HepG2 (cell line): ENCODE data around the genes P3H3, SPSB2, RBP5, SLC2A3 and C3AR1.

- RRBS, 2 experiments = no CpG with 5 or more reads among the region's 8 CpGs
CAGE:
- cytosol, long polyA minus RNA = no peak
- cytosol, long polyA plus RNA = no peak
- long polyA plus RNA = no peak
- nucleus, long polyA minus RNA = no peak
- nucleus, long polyA plus RNA = no peak
Observed at GRCh38 chr12:6827371-6827928, 757 bp upstream of the P3H3 start.

DNA sequence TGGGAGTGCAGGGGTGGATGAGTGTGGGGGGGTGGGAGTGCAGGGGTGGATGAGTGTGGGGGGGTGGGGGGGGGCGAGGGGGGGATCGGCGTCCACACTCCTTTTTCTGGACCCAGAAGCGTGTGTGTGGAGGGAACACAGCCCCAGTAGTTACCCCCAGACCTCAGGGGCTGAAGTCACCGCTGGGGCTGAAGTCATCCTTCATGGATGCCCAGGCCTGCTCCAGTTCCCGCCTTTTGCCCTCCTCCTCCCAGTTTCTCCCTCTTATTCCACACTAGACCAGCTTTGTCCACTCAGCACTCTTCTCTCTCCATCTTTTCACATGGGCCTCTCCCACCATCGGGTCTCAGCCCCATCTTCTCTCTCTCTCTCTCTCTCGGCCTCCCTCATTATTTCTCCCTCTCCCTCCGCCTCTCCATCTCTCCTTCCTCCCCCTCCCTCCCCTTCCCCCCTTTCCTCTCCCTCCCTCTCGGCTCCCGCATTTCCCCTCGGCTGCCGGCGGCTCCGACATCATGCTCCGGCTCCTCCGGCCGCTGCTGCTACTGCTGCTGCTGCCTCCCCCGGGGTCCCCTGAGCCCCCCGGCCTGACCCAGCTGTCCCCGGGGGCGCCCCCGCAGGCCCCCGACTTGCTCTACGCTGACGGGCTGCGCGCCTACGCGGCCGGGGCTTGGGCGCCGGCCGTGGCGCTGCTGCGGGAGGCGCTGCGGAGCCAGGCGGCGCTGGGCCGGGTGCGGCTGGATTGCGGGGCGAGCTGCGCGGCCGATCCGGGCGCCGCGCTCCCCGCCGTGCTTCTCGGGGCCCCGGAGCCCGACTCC, at the start of gene P3H3:
Gene P3H3 (plus strand): TSS at position 479 of the 815 bp plus-strand sequence.
- RRBS, 2 experiments = 1 to 2% methylated on average over 34 of the region's 56 CpGs
CAGE:
- cytosol, long polyA minus RNA = no peak
- cytosol, long polyA plus RNA = start-site peak on the plus strand centred at position 398 of the sequence, 232 bp wide, 43 and 59 reads in 2 replicates
- long polyA plus RNA = start-site peak on the plus strand centred at position 482 of the sequence, 60 bp wide, 184 and 164 reads in 2 replicates
- nucleus, long polyA minus RNA = no peak
- nucleus, long polyA plus RNA = no peak

DNA sequence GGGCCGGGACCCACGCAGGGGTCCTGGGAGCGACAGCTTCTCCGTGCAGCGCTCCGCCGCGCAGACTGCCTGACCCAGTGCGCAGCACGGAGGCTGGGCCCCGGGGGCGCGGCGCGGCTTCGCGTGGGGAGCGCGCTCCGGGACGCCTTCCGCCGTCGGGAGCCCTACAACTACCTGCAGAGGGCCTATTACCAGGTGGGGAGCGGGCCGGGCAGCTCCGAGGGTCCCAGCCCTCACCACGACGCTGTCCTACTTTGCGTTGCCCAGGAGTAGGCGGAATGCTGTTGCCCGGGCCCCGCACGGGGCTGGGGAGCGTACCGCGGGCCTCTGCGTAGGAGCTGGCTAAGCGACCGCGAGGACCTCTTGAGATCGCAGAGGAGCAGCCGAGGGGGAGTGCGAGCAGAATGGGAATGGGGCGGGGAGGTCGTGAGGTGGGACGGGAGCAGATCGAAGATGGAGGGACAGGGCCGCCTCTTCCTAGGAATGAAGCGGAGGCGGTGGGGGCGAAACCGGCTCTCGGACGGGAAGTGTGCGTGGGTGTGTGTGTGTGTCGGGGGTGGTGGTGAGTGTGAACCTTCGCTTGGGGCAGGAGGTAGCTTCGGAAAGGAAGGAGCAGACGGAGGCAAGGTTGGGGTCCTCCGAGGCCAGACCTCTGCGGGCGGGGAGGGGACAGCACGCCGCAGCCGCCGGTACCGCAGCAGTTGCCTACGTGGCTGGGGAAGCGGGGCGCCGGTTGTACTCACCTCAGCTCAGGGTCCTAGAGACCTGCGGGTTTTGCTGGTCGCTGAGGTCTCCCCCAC, 737 bp downstream of the P3H3 start:
- RRBS, 2 experiments = 1% methylated on average over 20 to 25 of the region's 74 CpGs
CAGE:
- cytosol, long polyA minus RNA = no peak
- cytosol, long polyA plus RNA = no peak
- long polyA plus RNA = no peak
- nucleus, long polyA minus RNA = no peak
- nucleus, long polyA plus RNA = no peak

GRCh38 chr12:6865937-6866468, 1.3 kb upstream of the TPI1 start:
- RRBS, 2 experiments = no CpG with 5 or more reads among the region's 15 CpGs
CAGE:
- cytosol, long polyA minus RNA = no peak
- cytosol, long polyA plus RNA = no peak
- long polyA plus RNA = no peak
- nucleus, long polyA minus RNA = no peak
- nucleus, long polyA plus RNA = no peak

DNA sequence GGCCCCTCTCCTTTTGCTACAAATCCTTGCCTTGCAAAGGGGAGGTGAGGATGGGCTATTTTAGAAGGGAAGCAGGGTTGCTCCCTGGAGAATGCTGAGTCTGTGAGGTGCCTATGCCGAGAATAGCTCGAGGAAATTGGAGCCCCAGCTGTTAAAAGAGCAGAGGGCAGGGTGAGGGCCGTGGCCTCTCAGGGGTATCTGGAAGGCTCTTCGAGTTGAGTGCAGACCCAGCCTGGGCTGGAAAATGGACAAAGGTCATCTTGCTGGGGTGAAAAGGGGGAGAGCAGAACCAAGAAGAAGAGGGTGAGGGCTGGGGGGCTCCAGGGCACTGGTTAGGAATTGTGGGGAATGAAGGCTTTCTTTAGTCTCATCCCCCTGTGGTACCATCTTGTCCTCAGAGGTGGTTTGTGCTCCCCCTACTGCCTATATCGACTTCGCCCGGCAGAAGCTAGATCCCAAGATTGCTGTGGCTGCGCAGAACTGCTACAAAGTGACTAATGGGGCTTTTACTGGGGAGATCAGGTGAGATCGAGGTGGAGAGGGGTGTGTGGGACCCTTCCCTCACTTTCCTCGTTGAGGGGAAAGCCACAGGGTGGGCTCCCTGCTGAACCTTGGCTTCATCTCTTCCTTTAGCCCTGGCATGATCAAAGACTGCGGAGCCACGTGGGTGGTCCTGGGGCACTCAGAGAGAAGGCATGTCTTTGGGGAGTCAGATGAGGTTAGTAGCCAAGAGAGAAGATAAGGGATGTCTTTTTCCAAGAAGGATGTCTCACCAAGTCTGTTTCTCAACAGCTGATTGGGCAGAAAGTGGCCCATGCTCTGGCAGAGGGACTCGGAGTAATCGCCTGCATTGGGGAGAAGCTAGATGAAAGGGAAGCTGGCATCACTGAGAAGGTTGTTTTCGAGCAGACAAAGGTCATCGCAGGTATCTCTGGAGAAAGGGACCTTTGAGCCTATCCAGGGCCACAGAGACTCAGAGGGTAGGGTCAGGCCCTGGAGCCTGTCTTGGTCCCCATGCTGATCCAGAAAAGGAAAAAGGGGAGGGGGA, 1.5 kb downstream of the TPI1 start:
- RRBS, 2 experiments = no CpG with 5 or more reads among the region's 16 CpGs
CAGE:
- cytosol, long polyA minus RNA = no peak
- cytosol, long polyA plus RNA = no peak
- long polyA plus RNA = no peak
- nucleus, long polyA minus RNA = no peak
- nucleus, long polyA plus RNA = no peak

GRCh38 chr12:6873019-6874283, at the start of gene SPSB2:
TSS of gene SPSB2 (minus strand) at chr12:6873303.
- RRBS, 2 experiments = 1 to 2% methylated on average over 27 to 30 of the region's 75 CpGs
CAGE:
- cytosol, long polyA minus RNA = start-site peak on the plus strand at chr12:6873622-6873700, 98 reads
- cytosol, long polyA plus RNA = no peak
- long polyA plus RNA = no peak
- nucleus, long polyA minus RNA = no peak
- nucleus, long polyA plus RNA = start-site peak on the minus strand at chr12:6873283-6873360, 16 and 20 reads in 2 replicates

DNA sequence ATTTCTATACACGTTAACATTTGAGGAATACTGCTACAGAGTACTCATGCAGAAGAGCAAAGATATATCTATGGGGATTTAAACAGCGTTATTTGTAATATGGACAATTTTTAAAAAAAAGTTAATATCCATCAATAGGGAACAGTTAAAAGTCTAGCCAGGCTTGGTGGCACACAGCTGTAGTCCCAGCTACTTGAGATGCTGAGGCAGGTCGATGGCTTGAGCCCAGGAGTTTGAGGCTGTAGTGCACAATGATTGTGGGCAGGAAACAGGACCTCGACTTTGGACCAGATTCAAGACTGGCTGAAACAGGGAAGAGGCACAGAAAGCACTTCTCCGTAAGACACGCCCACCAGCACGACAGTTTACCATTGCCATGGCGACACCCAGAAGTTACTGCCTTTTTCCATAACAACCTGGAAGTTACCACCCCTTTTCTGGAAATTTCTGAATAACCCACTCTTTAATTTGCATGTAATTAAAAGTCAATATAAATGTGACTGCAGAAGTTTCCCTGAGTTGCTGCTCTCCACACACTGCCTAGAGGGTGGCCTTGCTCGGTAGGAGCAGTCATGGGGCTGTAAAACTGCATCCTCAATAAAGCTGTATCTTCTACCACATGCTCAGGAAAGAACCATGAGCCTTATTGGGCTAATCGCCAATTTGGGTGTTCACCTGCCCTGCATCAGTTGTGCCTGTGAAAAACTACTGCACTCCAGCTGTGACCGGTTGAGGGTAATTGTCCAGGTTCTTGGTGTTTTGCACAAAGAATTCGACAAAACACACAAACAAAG, 4.7 kb upstream of the LRRC23 start:
- RRBS, 2 experiments = no CpG with 5 or more reads among the region's 12 CpGs
CAGE:
- cytosol, long polyA minus RNA = no peak
- cytosol, long polyA plus RNA = no peak
- long polyA plus RNA = no peak
- nucleus, long polyA minus RNA = no peak
- nucleus, long polyA plus RNA = no peak

DNA sequence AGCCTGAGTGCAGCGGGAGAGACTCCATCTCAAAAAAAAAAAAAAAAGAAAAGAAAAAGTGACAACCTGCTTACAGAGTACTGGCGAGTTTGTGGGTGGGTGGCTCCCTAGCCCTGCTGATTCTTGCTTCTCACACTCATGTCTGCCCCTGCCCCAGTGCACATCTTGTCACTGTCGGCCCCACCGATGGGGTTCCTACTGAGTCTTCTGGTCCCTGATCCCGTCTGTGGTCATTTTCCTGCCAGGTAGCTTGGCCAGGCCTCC, 2.3 kb upstream of the PTPN6 start:
- RRBS, 2 experiments = no CpG with 5 or more reads among the region's 5 CpGs
CAGE:
- cytosol, long polyA minus RNA = no peak
- cytosol, long polyA plus RNA = no peak
- long polyA plus RNA = no peak
- nucleus, long polyA minus RNA = no peak
- nucleus, long polyA plus RNA = no peak

GRCh38 chr12:6952620-6953047, 1.5 kb downstream of the PTPN6 start:
- RRBS, 2 experiments = 92 to 96% methylated on average over 4 of the region's 14 CpGs
CAGE:
- cytosol, long polyA minus RNA = no peak
- cytosol, long polyA plus RNA = no peak
- long polyA plus RNA = no peak
- nucleus, long polyA minus RNA = no peak
- nucleus, long polyA plus RNA = no peak

DNA sequence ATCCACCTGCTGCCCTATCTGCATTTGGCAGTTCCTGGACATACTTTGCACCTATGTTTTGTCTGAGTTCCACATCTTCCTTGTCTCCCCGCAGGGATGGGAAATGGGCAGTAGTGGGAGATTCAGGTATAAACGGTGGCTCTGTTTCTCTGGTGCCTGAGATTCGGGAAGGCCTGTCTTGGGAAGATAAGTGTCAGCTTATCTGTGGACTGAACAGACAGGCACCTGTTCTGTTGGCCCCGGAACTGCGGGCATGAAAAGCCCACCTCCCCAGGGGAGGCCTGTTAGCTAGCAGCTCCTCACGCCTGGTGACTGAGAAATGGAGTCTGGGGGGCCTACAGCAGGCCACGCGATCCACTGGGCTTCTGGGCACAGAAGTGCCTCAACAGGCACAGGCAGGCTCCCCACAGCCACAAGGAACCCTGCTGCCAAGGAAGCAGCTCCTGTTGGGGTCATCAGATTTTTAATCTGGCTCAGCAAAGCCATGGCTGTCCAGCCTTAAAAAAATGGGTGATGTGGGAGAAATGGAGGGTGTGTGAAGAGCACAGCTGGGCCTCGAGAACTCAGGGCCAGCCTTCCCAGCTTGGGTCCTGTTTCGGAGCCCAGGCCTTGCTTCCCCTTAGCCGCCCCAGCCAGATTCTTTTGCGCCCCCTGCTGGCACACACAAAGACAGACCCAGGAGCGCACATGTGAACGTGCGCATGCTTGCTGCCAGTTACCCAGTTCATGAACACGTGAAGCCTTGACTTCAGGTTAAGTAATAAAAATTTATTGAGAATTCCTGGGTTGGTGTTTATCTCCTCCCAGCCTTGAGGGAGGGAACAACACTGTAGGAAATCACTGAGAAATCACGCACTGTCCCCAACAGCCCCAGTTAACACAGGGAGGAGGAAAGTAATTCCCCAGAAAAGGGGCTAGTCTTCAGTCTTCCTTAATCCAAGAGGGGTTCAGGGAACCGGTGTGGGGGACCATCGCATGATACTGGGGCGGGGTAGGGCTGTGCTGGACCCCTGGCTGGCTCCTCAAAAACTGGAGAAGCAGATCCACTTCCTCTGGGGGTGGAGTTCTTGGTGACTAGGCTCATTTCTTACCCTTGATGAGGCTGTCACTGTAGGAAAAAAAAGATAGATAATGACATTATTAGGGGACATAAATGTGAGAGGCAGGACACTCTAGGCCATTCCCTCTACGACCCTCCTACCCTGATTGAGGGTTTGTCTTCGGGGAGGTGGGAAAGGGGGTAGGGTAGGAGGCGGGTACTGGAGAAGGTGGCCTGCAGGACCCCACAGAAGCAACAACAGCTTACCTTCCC, 5.4 kb downstream of the PHB2 start:
- RRBS, 2 experiments = no CpG with 5 or more reads among the region's 23 CpGs
CAGE:
- cytosol, long polyA minus RNA = no peak
- cytosol, long polyA plus RNA = start-site peak on the minus strand centred at position 822 of the sequence, 81 bp wide, 287 and 367 reads in 2 replicates
- long polyA plus RNA = start-site peak on the minus strand centred at position 791 of the sequence, 29 bp wide, 785 and 682 reads in 2 replicates; start-site peak on the minus strand centred at position 882 of the sequence, 46 bp wide, 244 and 193 reads in 2 replicates
- nucleus, long polyA minus RNA = no peak
- nucleus, long polyA plus RNA = start-site peak on the minus strand centred at position 794 of the sequence, 24 bp wide, 195 and 183 reads in 2 replicates

DNA sequence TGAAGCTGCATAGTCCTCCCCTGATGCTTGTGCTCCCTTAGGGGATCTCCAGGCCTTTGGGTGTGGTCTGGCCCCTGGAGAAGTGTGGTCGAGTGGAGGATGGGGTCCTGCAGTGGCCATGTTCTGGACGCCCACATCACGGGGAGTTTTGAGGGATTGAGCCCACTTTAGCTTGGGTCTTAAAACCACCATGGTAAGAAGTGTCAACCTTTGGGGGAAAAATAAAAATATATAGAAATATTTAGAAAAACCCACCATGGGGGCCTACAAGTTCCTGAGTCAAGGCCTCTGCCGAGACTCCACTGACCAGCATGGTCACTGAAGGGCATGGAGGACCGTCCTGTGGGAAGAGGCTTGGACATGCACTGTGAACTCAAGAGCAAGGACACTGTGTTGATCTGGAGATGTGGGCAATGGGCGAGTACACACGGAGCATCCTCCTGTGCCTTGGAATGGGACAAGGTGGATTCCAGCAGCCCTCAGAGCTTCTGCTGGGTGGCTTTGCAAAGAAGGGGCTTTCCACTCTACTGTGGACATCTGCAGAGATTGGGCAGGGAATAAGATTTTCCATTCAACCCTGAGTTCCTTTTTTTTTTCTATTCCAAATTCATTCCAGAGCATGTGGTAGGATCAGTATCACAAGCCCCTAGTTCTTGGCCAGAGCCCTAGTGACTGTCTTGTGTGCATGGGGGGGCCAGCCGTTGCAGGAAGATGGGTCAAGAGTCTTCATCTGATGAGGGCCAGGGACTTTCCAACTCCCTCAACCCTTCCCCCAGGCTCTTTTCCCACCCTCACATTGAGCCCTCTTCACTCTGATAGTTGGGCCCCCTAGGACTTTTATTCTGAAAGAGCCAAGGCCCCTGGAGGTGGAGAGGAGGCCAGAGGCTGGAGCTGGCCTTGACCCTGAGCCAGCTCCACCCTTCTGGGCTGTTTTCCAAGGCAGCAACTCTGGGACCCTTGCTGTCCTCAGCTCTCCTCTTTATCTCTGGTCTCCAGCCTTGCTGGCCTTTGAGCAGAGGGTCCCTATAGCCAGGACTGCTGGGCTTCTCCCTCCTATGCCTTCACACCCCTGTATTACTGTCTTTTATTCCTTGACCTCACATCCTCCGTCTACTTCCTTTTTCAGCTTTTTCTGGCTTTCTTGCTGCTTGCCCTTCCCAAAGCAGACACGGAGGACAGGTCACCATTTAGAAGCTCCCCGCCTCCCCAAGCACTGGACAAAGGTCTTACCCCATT, 6.0 kb downstream of the RBP5 start:
- RRBS, 2 experiments = no CpG with 5 or more reads among the region's 11 CpGs
CAGE:
- cytosol, long polyA minus RNA = no peak
- cytosol, long polyA plus RNA = no peak
- long polyA plus RNA = no peak
- nucleus, long polyA minus RNA = no peak
- nucleus, long polyA plus RNA = no peak

GRCh38 chr12:7128560-7129579, at the start of gene RBP5:
TSS of gene RBP5 (minus strand) at chr12:7128889.
- RRBS, 2 experiments = no CpG with 5 or more reads among the region's 11 CpGs
CAGE:
- cytosol, long polyA minus RNA = start-site peak on the minus strand at chr12:7128784-7128833, 18 reads; start-site peak on the minus strand at chr12:7128886-7128894, 247 reads; start-site peak on the minus strand at chr12:7128974-7129065, 18 reads; start-site peak on the plus strand at chr12:7129166-7129207, 25 reads
- cytosol, long polyA plus RNA = no peak
- long polyA plus RNA = no peak
- nucleus, long polyA minus RNA = no peak
- nucleus, long polyA plus RNA = start-site peak on the minus strand at chr12:7128844-7128895, 78 and 75 reads in 2 replicates

DNA sequence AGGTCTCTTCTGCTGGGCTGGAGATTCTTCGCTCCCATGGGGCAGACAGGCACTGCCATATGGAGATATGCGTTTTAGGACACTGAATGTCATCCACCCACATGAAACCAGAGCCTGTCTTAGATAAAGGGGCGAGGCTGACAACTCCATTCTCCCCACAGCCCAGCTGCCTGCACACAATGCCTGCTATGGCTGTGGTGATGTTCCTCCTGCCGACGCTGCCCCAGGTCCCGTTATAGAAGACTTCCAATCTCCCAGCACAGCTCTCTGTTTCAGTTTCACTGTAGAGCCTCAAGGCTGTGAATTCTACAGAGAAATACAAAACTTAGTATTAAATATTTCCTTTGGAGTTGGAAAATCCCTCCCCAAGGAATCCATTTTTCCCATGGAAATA, 69.5 kb downstream of the ACSM4 start:
- RRBS, 2 experiments = no CpG with 5 or more reads among the region's 6 CpGs
CAGE:
- cytosol, long polyA minus RNA = no peak
- cytosol, long polyA plus RNA = no peak
- long polyA plus RNA = no peak
- nucleus, long polyA minus RNA = no peak
- nucleus, long polyA plus RNA = no peak

DNA sequence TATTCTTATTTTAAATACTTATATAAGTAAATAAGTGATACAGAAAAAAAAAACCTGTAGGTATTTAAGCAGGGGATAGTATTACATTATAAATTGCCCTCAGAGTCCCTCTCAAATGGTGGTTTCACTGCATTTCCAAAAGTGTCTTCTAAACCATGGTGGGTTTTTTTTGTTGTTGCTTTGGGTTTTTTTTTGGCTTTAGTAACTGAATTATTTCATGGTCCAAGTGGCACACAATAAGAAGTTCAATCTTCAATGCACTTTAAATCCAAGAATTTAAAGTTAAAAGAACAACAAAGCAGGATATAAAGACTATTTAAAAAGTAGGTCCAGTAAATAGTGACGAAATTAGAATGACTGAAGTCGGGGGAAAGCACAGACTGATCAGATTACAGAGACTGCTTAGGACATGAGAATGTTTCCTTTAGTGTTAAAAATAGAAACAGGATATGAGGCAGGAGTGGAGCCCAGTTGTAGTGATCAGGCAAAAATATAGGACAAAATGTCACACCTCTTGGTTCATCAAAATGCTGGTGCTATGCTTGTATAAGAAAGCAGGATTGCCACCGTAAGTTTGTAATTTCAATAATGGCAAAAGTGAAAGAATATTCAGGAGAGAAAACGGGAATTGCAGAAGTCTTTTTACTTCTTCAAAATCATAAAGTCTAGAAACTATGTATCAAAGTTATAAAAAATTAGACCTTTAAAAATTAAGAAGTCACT, 52.1 kb upstream of the CD163 start:
- RRBS, 2 experiments = no CpG with 5 or more reads among the region's 4 CpGs
CAGE:
- cytosol, long polyA minus RNA = no peak
- cytosol, long polyA plus RNA = no peak
- long polyA plus RNA = no peak
- nucleus, long polyA minus RNA = no peak
- nucleus, long polyA plus RNA = no peak

DNA sequence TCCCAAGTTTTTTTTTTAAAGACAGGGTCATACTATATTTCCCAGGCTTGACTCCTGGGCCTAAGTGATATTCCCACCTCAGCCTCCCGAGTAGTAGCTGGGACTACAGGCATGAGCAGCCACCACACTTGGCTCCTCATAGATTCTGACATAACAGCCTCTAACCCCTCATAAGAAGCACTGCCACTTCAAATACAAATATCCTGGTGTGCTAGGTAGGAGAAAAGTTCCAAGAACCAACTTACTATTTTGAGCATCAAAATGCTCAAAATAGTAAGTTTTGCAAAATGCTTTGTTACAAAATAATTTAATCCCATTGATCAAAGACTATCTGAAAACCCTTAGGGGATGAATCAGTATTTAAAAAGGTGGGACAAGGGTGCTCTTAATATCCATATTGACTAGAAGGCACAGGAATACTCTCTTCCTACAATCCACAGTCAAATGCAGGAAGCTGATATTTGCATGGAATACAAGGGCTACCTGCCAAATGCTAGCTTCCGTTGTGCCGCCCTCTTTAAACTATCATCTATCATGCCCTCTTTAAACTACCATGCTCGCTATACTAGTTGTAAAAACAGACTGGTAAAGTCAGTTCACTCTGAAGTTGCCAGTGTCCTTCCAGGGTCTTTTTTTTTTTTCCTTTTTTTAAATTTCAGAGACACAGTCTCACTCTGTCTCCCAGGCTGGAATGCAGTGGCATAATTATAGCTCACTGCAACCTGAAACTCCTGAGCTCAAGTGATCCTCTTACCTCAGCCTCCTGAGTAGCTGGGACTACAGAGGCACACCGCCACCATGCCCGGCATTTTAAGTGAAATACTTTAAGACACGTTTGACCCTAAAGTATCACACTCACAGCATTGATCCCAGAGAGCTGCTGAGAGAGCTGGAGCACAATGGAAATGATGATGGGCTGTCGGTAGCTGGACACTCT, 6.9 kb downstream of the SLC2A3 start:
- RRBS, 2 experiments = no CpG with 5 or more reads among the region's 8 CpGs
CAGE:
- cytosol, long polyA minus RNA = no peak
- cytosol, long polyA plus RNA = no peak
- long polyA plus RNA = no peak
- nucleus, long polyA minus RNA = no peak
- nucleus, long polyA plus RNA = no peak

DNA sequence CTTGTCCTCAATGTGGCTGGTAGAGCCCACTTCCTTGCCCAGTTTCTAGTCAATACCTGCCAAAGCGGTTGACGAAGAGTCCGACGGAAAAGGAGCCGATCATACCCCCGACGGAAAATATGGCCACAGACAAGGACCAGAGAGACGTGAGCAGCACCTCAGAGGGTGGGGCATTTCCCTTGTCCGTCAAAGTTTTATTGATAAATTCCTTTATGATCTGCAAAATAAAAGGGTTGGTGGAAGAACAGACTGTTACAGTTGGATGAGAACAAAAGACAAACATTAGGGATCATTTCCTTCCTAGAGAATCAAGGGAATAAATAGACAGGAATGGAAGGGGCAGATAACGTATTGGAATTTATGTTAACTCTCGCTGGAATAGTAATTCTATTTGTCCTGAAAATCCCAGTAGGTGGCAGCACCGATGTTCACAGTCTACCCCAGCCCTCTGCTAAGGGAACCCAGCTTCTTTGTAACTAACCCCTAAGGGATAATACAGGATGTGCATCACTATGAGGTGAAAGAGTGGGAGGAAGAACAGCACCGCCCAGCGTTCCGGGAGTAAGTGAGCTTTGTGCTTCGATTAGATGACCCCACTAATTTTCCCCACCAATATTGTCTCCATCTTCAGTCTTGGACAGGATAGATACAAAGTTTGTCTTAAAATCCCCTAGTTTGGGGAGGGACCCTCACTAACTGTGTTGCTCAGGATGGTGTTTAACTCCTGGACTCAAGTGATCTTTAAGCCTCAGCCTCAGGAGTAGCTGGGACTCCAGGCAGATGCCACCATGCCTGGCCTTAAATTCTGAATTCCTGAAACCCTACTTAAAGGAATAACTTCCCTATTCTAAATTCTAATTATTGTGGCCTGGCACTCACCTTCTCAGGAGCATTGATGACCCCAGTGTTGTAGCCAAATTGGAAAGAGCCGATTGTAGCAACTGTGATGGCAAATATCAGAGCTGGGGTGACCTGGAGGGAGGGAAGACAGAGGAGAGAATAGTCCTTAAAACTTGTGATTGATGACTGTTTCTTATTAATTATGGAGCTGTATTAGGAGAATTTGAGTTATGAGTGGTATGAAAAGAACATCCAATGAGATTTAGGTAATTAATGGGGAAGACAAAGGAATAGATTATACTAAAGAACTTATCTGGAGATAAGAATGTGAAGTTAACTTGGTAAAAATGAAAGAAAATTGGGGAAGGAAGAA, 2.6 kb downstream of the SLC2A3 start:
- RRBS, 2 experiments = no CpG with 5 or more reads among the region's 17 CpGs
CAGE:
- cytosol, long polyA minus RNA = no peak
- cytosol, long polyA plus RNA = no peak
- long polyA plus RNA = no peak
- nucleus, long polyA minus RNA = no peak
- nucleus, long polyA plus RNA = no peak

GRCh38 chr12:7935822-7936558, at the start of gene SLC2A3:
TSS of gene SLC2A3 (minus strand) at chr12:7936187.
- RRBS, 2 experiments = no CpG with 5 or more reads among the region's 12 CpGs
CAGE:
- cytosol, long polyA minus RNA = start-site peak on the minus strand at chr12:7936162-7936181, 76 reads
- cytosol, long polyA plus RNA = start-site peak on the minus strand at chr12:7936145-7936173, 19 and 33 reads in 2 replicates
- long polyA plus RNA = start-site peak on the minus strand at chr12:7936084-7936188, 240 and 108 reads in 2 replicates
- nucleus, long polyA minus RNA = no peak
- nucleus, long polyA plus RNA = start-site peak on the minus strand at chr12:7936151-7936188, 42 and 81 reads in 2 replicates

- RRBS, 2 experiments = no CpG with 5 or more reads among the region's 6 CpGs
CAGE:
- cytosol, long polyA minus RNA = no peak
- cytosol, long polyA plus RNA = no peak
- long polyA plus RNA = no peak
- nucleus, long polyA minus RNA = no peak
- nucleus, long polyA plus RNA = no peak
Observed at GRCh38 chr12:8036377-8036812, 3.9 kb downstream of the FOXJ2 start.

DNA sequence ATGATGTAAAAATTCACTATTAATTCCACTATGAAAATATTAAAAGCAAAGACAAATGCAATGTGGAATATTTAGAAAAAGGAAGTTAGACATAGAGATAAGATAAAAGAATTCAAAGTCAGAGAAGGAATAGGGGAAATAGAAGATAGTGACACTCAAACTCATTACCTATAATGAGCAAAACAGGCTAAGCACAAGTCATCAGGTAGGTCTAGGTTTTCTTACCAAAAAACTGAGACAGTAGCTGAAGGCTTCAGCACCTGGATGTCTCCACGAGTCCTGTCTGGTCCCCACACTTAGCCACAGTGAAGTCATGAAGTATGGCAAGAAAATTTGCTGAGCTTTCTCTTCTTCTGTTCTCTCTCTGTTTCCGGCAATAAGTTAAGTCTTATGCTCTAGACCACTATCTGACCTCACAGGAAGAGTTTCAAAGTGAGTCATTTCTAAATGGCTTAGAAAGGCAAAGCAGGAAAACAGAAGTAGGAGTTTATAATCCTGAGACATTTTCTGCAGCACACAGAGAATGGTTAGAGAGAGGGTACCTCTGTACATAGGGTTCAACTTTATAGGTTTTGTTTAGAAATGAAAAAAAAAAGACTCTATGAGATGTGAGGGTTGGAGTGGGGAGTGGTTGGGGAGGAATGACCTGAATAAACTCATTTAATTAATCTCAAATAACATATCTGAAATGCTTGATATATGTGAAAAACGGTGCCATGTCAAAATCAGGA, at the start of gene C3AR1:
Gene C3AR1 (minus strand): TSS at position 307 of the 731 bp plus-strand sequence.
- RRBS, 2 experiments = no CpG with 5 or more reads among the region's 3 CpGs
CAGE:
- cytosol, long polyA minus RNA = no peak
- cytosol, long polyA plus RNA = no peak
- long polyA plus RNA = no peak
- nucleus, long polyA minus RNA = no peak
- nucleus, long polyA plus RNA = no peak

DNA sequence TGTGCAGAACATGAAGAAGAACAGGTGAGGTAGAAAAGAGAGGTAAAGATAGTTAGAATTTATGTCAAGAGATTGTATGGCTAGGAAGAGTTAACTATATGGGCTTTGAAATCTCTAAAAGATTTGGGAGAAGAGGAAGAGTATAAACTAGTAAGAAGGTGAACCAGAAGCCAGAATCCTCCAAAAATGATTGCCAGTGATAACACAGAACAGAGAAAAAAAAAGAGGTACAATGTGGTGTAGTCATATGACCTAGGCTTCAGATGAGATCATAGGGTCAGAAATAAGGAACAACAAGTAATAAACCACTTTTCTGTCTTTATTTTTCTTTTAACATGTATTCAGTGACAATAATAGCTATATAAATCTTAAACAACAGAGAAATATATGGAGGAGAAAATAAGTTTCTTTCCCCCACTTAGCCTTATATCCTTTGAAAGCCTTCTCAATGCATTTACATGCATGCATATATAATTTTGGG, 2.0 kb upstream of the NECAP1 start:
CAGE:
- cytosol, long polyA minus RNA = no peak
- cytosol, long polyA plus RNA = no peak
- long polyA plus RNA = no peak
- nucleus, long polyA minus RNA = no peak
- nucleus, long polyA plus RNA = no peak